Measurements from ENCODE around the genes GNA14 and CEP78.

GRCh38 chr9:76687964-76689142, 217.6 kb downstream of the PRUNE2 start:
- PRO-cap, 8 experiments: no peak in any of the 8 experiments

DNA sequence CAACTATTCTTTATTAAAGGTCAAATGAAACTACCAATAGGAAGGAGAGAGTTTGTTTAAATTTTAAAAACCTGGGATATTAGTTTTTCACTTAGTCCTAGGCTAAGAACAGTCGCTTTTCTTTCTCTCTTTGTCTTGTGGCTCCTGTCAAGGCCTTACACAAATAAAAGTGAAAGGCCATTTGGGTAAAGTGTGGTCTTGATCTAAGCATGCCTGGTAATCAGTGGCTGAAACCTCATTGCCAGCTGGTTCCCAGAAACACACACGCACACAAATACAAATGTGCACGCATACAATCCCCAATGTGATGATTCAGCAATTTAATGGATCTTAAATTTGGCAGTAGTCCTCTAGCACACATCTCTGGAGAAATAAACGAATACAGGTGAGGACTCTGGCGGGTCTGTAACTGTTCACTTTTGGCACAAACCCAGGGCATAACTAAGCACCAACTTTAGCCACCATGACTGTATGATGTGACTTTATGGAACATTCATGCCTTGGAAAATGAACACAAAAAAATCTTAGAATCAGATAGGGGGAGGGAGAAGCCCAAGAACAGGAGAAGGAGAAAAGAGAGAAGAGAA, 70.0 kb downstream of the PRUNE2 start:
- PRO-cap, 8 experiments: no peak in any of the 8 experiments

- PRO-cap, 8 experiments: no peak in any of the 8 experiments
Observed at GRCh38 chr9:76866784-76867191, 39.1 kb downstream of the PRUNE2 start.

- PRO-cap, 8 experiments: no peak in any of the 8 experiments
Observed at GRCh38 chr9:77018254-77019405, 825 bp upstream of the FOXB2 start.

- PRO-cap, 8 experiments: no peak in any of the 8 experiments
Observed at GRCh38 chr9:77259501-77259787, 82.1 kb downstream of the VPS13A start.

- PRO-cap, 8 experiments: peak in 1 of 8 experiments; most common minus-strand start chr9:77649131 (in 1)
Observed at GRCh38 chr9:77648201-77649157, at the start of gene GNA14. Gene GNA14, minus strand, starts transcription at chr9:77648322.

GRCh38 chr9:77807006-77807843, 159.1 kb upstream of the GNA14 start:
- PRO-cap, 8 experiments: no peak in any of the 8 experiments

GRCh38 chr9:77864942-77865767, 166.5 kb downstream of the GNAQ start:
- PRO-cap, 8 experiments: no peak in any of the 8 experiments

- PRO-cap, 8 experiments: no peak in any of the 8 experiments
Observed at GRCh38 chr9:77891485-77892055, 140.0 kb downstream of the GNAQ start.

DNA sequence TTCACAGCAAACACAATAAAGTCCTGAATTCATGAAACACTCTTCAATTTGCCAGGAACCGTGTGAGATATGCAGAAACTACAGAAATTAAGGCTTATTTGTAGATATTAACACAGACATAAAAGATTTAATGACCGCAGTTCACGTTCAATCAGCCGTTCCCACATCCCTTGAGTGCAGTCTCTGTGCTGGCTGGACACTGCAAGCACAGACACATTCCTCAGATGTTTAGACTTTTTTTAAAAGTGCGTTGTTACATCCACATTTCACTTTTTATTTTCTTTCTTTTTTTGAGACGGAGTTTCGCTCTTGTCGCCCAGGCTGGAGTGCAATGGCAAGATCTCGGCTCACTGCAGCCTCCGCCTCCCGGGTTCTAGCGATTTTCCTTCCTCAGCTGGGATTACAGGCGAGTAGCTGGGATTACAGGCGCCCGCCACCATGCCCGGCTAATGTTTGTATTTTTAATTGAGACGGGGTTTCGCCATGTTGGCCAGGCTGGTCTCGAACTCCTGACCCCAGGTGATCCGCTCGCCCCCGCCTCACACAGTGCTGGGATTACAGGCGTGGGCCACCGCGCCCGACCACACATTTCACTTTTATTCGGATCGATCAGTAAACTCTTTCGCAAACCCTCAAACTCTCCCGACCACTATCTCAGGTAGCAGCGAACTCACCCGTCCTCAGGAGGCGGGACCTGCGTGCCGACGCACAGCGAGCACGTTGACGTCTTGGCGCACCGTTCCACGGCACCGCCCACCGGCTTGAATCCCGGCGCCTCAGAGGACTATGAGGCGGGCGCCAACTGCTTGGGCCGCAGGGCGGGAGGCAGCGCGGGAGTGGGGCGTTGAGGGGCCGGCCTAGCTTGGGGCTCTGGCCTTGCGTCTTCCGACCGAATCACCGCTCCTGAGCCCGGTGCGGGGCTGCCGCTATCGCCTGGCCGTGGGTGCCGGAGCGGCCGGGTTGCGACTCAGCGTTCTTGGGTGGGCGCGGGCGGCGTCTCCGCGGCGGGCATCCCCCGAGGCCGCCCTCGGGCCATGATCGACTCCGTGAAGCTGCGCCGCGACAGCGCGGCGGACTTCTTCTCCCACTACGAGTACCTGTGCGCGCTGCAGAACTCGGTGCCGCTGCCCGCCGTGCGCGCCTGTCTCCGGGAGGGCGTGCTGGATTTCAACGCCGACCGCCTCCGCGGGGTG, at the start of gene CEP78:
Gene CEP78 (plus strand): TSS at position 759 of the 1,193 bp plus-strand sequence.
- PRO-cap, 8 experiments: peak in 7 of 8 experiments; most common plus-strand start position 779 of the sequence (in 7); most common minus-strand start position 651 of the sequence (in 3)

- PRO-cap, 8 experiments: no peak in any of the 8 experiments
Observed at GRCh38 chr9:78329123-78329601, 32.2 kb downstream of the PSAT1 start.

- PRO-cap, 8 experiments: no peak in any of the 8 experiments
Observed at GRCh38 chr9:78438265-78438715, 141.4 kb downstream of the PSAT1 start.

DNA sequence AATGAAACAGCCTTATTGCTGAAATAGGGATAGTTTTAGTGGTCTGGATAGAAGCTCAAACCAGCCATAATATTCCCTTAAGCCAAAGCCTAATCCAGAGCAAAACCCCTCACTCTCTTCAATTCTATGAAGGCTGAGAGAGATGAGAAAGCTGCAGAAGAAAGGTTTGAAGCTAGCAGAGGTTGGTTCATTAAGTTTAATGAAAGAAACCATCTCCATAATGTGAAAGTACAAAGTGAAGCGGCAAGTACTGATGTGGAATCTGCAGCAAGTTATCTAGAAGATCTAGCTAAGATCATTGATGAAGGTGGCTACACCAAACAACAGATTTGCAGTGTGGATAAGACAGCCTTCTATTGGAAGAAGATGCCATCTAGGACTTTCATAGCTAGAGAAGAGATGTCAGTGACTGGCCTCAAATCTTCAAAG, 30.2 kb downstream of the TLE4 start:
- PRO-cap, 8 experiments: peak in 2 of 8 experiments; most common plus-strand start position 326 of the sequence (in 1)

GRCh38 chr9:81597947-81598741, 91.2 kb downstream of the TLE1 start:
- PRO-cap, 8 experiments: no peak in any of the 8 experiments

- PRO-cap, 8 experiments: no peak in any of the 8 experiments
Observed at GRCh38 chr9:81688059-81688460, 1.3 kb downstream of the TLE1 start.

DNA sequence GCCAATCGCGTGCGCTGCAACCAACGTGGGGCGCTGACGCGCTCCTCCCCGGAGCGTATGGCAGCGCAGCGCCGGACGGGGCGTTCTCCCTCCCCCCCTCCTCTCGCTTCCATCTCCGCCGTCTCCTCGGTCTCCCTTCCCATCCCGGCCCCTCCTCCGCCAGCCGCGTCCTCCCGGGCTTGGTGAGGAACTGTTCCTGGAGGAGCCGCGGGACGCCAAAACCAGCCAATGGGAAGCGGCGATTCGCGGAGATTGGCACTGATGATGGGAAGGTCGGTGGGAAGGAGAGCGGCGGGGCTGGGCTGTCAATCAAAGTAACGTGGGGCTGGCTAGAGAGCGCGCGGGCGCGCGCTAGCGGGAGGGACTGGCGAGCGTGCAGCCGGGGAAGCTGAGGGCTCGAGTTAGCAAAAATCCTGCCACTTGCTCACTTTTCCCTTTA, 360 bp upstream of the TLE1 start:
- PRO-cap, 8 experiments: peak in 8 of 8 experiments; most common plus-strand start position 112 of the sequence (in 4)

DNA sequence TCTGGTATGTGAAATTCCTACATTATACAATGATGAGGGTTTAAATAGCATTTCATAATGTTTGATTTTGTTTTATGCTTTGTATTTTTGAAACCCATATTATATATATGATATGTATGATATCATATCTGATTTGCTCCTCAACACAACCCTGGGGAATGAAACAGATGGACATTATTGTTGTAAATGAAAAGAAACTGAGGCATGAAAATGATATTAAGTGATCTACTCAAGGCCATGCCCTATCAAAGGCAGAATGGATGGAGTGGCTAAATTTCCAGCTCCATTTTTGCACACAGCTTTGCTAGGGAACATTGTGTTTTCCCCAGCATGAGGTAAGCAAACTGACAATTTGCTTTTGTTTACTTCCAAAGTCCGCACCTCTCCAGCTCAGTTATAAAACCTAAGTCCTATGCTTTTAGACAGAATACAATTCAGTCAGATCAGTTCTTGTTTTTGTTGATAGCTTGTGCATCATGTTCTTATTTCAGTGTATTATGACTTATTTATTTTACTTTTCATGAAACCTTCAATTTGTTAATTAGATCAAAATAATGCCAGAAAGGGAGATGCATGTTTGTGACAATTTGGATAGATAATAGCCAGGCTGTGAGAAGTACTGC, 380.6 kb downstream of the SPATA31D1 start:
- PRO-cap, 8 experiments: no peak in any of the 8 experiments

DNA sequence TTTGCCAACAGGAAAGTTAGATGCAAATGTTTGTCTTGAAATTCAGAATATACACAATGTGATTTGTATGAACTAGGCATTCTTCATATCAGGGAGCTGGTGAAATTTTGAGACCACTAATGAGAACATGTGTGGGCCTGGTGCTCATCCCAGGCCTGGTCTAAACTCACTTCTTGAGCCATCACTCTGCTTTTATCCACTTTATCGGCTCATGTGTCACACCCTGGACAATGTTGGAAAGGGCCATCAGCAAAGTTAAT, 467.6 kb downstream of the SPATA31D1 start:
- PRO-cap, 8 experiments: peak in 5 of 8 experiments; most common plus-strand start position 128 of the sequence (in 5)

DNA sequence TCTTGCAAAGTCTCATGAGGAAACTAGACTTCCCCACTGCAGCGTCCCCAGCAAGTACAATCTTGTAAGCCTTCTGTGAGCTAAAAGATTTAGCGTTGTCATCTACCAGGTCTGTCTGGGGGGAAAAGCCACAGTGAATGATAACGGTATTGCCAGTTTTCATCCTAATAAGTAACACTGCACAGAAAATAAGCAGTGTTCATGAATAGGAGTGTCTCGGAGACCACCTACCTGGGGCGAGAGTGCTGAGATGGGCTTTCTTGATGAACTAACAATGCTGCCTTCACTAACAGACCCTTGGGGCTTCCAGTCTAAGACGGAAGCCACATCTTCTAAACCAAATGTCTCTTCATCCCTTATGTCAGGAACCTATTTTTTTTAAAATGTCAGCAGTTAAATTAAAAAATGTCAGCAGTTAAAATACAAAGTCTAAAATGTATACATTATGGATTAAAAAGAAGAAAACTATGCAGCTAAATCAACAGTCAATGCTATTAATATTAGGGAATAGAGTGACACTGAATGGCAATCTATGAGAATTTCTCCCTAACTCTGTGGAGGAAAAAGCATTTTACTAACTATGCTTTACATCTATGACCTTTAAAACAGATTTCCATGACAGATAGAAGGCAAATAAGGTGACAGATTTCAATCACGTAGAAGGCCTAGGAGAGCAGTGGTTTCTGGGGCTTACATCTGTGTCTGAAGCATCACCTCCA, 62.6 kb downstream of the RASEF start:
- PRO-cap, 8 experiments: no peak in any of the 8 experiments

DNA sequence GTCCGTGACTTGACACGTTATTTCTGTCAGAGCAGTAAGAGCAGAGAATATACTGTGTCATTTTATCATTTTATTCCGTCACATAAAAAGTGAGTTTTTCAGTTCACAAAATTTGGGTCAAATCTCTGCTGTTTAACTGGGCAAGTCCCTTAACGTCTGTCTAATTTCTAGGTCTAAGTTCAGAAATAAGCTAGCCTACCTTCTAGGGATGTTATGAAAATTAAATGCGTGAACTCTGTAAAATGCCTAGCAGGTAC, 1.3 kb downstream of the RASEF start:
- PRO-cap, 8 experiments: no peak in any of the 8 experiments